ENCODE measurements around the genes KIAA0040 and COP1.

DNA sequence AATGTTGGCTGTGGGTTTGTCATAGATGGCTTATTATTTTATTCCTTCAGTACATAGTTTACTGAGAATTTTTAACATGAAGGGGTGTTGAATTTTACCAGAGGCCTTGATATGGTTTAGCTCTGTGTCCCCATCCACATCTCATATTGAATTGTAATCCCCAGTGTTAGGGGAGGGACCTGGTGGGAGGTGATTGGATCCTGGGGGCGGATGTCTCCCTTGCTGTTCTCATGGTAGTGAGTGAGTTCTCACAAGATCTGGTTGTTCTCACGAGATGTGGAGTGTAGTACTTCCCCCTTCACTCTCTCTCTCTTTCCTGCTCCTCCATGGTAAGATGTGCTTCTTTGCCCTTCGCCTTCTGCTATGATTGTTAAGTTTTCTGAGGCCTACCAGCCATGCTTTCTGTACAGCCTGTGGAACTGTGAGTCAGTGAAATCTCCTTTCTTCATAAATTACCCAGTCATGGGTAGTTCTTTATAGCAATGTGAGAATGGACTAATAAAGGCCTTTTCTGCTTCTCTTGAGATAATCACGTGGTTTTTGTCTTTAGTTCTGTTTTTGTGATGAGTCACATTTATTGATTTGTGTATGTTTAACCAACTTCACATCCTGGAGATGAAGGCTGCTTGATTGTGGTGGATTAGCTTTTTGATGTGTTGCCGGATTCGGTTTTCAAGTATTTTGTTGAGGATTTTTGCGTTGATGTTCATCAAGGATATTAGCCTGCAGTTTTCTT, 45.4 kb downstream of the RABGAP1L start:
- RRBS: no CpG with 5 or more reads among the region's 7 CpGs

- RRBS: no CpG with 5 or more reads among the region's 1 CpG
These were observed 47.3 kb upstream of the GPR52 start for GRCh38 chr1:174400370-174401007.

GRCh38 chr1:174652915-174653436, 205.2 kb downstream of the GPR52 start:
- RRBS: no CpG with 5 or more reads among the region's 4 CpGs

GRCh38 chr1:174800157-174800576, 199.6 kb upstream of the CACYBP start:
- RRBS: no CpG with 5 or more reads among the region's 9 CpGs

GRCh38 chr1:175191402-175192586, 782 bp downstream of the KIAA0040 start:
- RRBS: 5% methylated on average over 2 of the region's 24 CpGs

- RRBS: 3% methylated on average over 15 of the region's 63 CpGs
These were observed at the start of gene KIAA0040 for GRCh38 chr1:175192587-175193584. Gene KIAA0040 (minus strand): TSS chr1:175192776.

DNA sequence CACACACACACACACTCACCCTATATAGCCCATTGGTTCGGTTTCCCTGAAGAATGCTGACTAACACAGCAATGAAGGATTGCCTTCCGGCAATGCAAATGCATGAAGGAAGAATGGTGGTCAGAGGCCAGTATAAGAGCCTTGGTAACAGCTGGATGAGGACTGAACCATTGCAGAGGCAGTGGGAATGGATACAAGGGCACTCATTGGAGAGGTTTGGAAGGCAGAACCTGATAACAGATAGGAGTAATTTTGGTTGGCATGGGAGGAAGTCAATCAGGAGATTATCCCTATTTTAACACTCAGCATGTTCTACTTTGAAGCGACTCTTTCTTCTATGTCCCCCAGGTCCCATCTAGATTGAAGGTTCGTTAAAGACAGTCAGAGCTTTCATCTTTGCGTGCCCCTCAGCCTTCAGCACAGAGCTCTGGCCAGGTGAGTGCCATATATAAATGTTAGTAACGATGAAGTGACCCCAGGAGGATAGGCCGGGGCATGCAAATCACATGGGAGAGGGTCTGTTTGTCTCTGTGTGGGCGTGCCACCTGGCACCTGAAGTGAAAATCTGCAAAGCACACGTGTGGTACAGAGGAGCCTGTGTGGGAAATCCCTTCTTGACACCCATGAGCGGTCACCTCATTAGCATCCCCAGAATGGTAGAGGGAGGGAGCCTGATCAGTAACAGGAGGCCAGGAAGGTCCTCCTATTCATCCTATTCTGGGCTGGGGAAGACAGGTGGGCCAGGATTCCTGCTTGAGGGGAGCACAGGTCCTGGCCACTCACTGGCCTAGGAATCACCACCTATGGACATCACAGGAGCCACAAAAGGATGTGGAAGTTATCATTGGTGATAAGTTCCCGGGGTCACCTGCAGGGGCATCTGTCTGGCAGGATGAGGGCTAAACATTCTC, 32.8 kb upstream of the KIAA0040 start:
- RRBS: no CpG with 5 or more reads among the region's 11 CpGs

- RRBS: no CpG with 5 or more reads among the region's 1 CpG
These were observed 126.4 kb upstream of the KIAA0040 start for GRCh38 chr1:175318993-175319454.

- RRBS: no CpG with 5 or more reads among the region's 2 CpGs
These were observed 140.9 kb downstream of the COP1 start for GRCh38 chr1:176066158-176066624.

GRCh38 chr1:176150320-176150833, 56.7 kb downstream of the COP1 start:
- RRBS: no CpG with 5 or more reads among the region's 2 CpGs

DNA sequence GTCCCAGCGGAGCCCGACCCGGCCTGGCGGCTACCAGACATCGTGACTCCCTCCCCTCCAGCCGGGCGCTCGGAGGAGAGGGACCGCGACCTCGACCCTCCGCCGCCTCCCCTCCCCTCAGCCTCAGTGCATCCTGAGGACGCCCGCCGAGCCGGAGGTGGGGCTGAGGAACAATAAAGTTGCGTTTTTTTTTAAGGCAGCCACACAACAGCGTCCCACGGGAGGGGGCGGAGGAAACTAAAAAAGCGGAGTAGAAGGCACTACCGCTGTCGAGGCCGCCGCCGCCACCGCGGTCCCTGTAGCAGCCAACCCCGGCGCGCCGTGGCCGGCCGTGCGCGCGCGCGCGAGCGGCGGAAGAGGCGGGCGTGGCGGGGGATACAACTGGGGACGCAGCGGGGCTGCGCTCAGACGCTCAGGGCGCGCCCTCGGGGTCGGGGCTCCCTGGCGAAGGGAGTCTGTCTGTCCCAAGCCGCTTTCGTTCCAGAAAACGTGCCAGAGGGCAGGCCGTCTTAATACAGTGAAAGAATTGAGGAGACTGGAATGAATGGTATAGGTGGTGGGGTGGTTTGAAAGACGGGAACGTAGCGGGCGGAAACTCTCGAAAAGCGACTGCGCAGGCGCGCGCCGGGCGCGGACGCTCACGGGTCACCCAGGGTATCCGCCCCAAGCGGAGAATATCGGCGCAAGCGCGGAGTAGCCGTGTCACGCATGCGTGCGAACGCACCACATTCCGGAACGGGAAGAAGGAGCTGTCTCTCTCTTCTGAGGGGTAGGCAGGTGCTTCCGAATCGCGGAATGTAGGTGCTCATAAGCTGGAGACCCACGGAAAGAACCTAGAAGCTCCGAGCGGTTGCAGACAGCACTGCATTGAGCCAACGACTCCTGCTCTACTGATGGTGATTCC, at the start of gene COP1:
COP1 (minus strand) TSS at position 349 of the 904 bp plus-strand sequence.
- RRBS: 2% methylated on average over 10 of the region's 94 CpGs

DNA sequence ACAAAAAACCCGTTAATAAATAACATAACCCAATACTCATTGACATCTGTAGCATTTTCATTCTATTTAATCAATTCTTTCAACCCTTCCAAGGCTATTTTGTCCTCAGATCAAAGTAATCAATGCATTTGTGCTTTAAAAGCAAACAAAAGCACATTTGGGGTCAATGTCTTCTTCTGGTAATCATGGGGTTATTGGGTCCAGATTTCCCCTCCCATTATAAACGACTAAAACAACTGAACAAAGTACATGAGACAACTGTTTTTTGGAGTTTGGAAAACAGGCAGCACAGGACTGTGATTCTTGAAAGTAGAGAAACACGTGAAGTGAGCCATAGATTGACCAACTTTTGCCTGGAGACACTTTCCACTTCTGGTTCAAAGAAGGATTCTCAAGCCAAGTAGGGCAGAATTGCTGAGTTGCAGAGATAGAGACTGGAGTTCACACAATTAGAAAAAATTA, 42.2 kb downstream of the PAPPA2 start:
- RRBS: no CpG with 5 or more reads among the region's 3 CpGs

- RRBS: no CpG with 5 or more reads among the region's 6 CpGs
These were observed 54.5 kb downstream of the PAPPA2 start for GRCh38 chr1:176517382-176517902.

GRCh38 chr1:177633786-177634080, 336.1 kb downstream of the SEC16B start:
- RRBS: no CpG with 5 or more reads among the region's 9 CpGs

DNA sequence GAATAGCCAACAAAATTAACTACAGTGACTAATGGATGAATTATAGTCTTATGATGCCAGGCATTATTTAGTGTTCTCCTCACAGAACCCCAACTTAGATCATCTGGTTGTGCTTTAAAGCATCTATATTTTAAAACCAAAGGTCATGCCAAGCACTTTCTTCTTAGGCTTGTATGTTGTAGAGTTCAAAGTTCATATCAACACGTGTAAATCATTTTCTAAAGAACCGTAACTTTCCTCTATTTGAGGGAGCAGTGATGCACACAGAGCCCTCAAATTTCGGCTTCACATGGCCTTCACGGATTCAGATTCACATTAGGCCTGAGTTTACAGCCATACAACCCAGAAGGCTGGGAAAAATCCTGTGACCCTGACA, 52.0 kb upstream of the SEC16B start:
- RRBS: no CpG with 5 or more reads among the region's 4 CpGs

GRCh38 chr1:178034739-178035128, 59.2 kb upstream of the RASAL2 start:
- RRBS: no CpG with 5 or more reads among the region's 2 CpGs

- RRBS: no CpG with 5 or more reads among the region's 10 CpGs
These were observed 40.8 kb upstream of the RASAL2 start for GRCh38 chr1:178052931-178053646.

DNA sequence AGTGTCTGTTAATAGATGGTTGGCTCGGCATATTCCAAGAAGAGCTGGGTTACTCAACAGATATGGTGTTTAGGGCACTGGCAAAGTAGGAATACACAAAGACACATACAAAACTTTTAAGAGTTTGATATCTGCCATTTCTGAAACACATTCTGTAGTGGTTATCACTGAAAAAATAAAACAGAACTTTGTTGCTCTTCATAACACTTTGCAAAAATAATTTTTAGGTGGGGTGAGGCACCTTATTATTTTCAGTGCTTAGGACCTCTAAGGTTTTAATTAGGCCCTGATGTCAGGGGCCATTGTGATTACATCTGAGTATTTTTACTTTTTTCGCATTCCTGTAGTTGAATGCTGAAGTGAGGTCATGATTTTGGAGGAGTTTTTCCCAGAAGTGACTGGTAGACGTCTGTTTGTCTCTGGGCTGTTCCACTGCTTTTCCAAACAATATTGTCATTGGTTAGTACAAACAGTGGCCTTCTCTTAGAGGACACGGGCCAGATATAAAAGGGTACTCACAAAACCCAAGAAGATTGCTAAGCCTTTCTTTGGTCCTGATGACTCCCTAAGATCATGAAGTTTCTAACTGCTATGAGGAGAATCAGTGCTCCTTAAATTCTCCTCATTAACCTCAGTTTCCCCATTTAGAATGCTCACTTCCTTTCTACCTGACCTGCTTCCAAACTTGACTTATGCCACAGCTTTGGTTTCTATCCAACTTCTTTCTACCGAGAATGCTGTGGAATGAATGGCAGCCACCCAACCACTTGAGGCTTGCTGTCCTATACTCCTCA, 7.6 kb upstream of the RASAL2 start:
- RRBS: no CpG with 5 or more reads among the region's 5 CpGs

DNA sequence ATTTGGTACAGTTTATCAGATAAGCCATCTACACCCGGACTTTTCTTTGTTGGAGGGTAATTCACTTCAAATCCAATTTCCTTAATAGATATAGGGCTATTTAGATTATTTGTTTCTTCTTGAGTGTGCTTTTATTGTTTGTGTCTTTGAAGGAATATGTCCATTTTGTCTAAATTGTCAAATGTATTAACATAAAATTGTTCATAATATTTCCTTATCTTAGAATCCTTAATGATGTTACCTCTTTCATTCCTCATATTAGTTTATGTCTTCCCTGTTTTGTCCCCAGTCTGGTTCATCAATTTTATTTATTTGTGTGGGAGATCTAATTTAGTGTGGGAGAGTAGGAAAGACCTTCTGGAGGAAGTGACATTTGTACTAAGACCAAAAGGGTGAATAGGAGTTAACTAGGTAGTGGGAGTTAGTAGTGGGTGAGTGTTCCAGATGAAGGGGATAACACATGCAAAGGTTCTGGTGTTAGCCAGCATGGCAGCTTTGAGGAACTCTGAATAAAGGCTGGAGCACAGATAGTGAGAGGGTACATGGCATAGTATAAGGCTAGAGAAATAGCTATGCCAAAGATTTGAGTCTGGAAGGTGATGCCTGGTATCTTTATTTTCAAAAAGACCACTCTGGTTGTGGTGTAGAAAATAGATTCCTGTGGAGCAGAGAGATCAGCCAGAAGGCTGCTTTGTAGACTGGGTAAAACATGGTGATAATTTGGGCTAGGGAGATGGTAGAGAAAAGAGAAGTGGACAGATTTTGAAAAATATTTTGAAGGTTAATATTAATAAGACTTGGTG, 21.4 kb downstream of the RASAL2 start:
- RRBS: no CpG with 5 or more reads among the region's 1 CpG